Thoracic aorta (tissue), 1 donor: ENCODE measurements around a stretch of chr4.

DNA sequence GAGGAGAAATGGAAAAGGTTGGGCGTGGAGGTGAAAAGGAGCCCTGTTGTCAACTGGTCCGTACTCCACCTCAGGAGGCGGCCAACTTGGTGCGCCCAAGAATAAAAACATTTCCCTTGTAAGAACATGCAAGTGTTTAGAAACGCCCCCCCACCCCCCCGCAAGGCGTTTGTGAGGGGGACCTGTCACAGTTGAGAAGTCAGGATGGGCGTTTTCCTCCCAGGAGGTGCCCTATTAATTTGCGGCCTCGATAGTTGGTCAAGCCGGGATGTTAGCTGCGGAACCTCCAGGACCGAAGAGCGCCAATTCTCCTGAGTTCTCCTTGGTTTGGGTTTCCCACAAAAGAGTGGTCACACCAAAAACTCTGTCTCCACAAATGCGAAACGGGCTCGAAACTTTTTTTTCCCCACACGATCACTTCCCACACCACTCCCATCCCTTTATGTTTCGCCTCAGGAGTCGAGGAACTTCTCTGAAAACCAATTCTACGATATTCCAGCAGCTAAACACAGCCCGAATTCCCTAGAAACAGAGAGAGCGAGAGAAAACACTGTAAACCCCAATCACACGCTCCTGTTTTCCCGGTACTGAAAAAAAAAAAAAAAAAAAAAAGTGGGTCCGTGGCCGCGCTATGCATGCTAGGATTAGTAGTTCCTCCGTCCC lies 513 bp upstream of the SAP30 start:
- RAMPAGE, long total RNA = start-site peak on the minus strand centred at position 574 of the sequence, 26 bp wide, 6 reads

DNA sequence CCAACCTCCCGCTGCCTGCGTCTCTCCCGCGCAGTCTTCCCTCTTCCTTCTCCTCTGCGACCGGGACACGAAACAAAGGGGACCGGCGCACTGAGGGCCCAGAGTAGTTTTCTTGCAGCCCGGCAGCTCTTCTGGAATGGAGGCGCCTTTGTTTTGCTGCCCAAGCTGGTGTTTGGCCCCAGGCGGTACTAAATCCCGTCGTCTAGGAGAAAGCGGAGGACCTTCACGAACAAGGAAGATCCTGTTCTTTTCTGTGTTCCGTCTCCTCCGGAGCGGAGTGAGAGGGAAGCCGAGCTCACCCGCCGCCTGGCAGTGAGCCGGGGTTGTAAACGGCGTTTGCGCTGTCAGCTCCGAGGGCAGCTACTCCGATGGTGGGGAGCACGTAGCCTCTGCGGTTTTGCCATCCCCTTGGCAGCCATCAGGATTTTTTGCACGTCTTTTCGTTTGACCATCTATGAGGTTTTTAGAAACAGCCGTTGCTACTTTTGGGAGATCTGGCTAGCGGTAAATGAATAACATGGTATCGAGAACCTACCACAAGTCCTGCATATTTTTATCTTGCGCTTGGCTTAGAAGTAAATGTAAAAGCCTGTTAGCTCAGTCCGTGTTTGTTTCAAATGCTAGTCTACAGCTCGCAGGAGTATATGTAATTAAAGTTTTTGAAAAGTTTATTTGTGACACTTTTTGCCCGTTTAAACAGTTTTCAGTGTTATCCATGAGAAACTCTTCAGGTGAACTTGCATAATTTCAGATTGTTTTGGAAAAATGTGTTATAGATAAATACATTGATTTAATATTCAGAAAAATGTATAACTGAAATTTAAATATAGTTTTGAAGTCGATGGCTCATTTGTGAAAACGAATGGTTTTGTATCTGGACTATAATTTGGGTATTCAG lies 1.2 kb downstream of the SAP30 start:
- RAMPAGE, long total RNA = no peak

- RAMPAGE, long total RNA = no peak
Measured at GRCh38 chr4:173518696-173519852, 11.0 kb downstream of the HAND2 start.

DNA sequence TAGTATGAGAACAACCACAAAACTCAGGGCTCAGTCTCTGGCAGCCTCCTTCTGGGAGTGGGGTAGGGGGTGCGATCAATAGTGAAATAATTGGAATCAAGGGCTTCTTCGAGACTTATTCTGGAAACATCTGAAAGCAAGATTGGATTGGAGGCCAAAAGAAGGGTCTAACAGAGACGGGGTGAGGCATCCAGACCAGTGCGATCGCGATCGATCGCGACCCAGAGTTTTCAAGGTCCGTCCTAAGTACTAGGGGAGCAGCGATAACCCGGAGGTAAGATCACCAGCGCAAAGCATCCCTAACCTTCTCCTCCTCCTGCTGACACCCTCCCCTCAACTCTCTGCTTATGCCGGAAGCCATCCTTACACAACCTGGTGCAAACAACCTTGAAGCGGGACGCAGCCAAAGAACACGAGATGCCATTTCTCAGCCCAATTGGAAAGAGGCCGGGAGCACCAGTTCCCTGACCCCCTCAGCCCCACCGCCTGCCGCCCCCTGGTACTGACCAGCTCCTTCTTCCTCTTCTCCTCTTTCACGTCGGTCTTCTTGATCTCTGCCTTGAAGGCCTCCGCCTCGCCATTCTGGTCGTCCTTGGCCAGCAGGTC lies 1.7 kb downstream of the HAND2 start:
- RAMPAGE, long total RNA = start-site peak on the plus strand centred at position 439 of the sequence, 223 bp wide, 39 reads

DNA sequence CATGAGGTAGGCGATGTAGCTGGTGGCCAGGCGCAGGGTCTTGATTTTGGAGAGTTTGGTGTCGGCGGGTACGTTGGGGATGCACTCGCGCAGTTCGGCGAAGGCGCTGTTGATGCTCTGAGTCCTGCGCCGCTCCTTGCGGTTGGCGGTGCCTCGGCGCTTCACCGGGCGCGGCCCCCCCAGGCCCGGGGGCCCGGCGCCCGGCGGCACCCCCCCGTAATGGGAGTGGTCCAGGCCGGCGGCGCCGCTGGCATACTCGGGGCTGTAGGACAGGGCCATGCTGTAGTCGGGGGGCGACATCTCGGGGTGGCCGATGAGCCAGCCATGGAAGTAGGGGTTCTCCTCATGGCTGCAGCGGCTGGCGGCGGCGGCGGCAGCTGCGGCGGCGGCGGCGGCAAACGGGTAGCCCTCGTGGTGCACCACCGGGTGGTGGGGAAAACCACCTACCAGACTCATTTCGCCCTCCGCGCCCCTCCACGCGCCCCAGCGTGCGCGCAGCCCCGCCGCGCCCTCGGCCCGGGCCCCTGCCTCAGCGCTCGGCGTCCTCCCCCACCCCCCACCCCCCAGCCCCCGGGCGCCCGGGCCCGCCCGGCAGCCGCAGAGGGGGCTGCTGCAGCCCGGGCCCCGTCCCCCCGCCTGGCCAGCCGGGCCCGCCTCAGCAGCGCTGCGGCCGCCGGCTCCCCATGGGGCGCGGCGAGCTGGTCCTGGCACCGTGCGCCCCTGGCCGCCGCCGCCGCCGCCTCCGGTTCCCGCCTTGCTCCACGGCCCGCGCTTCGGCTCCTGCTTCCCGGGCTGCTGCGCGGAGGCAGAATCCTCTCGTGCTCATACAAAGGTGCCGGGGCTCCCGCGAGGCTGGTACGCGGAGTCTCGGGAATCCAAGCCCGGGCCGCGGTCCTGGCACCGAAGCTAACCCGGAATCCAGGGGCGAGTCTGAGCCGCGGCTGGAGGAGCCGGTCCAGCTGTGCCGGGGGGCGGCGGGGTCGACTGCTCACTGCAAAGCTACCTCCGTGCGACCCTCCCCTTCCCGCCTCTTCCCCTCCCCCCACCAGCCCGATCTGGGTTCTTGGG lies 861 bp downstream of the HAND2 start:
- RAMPAGE, long total RNA = no peak

DNA sequence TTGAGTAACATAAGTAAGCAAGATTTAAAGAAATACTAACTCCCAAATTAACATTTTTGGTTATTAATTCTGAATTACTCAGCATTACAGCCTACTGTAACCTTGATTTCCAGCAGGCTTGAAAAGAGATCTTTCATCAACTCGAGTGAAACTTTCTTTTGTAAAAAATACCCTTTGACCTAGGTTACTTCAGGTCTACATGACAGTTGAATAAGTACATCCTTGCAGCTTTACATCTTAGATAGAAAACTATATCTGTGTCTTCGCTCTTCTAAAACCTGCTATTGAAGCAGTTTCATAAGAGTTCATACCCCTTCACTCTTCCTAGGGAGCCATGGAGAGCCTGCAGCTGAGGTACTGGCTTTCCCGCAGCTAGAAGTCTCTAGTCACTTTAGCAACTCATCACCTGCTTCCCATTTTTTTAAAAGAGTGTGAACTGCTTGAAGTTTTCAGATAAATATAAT lies 335.9 kb downstream of the FBXO8 start:
- RAMPAGE, long total RNA = no peak

DNA sequence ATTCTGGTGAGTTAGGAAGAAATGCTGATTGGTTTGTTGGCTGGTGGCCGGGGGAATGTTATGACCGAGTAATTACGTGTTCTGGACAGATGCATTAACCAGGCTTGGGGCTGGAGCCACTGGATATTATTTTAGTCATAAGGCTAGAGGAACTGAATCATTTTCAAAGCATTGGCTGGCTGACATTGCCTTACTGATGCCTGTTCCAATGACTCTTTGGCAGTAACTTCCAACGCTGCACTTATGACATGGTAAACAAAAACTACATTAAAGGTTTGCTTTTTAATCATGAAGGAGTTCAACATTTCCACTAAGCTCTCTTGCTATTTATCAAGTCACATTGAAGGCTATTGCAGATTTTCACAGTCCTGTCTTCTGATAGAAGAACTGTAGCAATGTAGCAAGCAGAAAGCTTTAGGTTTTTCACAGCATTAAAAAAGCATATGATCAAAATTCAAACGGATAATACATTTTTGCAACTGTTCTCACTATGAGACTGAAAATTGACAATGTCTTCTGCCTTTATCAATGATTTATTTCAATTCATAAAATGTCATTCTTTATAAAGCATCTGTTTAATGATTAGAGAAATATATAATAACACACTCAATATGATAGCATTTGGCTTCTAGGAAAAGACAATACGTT lies 84.4 kb downstream of the FBXO8 start:
- RAMPAGE, long total RNA = no peak

- RAMPAGE, long total RNA = no peak
Measured at GRCh38 chr4:174284591-174284801, 785 bp downstream of the CEP44 start.

- RAMPAGE, long total RNA = no peak
Measured at GRCh38 chr4:175770974-175771466, 41.0 kb downstream of the GPM6A start.

DNA sequence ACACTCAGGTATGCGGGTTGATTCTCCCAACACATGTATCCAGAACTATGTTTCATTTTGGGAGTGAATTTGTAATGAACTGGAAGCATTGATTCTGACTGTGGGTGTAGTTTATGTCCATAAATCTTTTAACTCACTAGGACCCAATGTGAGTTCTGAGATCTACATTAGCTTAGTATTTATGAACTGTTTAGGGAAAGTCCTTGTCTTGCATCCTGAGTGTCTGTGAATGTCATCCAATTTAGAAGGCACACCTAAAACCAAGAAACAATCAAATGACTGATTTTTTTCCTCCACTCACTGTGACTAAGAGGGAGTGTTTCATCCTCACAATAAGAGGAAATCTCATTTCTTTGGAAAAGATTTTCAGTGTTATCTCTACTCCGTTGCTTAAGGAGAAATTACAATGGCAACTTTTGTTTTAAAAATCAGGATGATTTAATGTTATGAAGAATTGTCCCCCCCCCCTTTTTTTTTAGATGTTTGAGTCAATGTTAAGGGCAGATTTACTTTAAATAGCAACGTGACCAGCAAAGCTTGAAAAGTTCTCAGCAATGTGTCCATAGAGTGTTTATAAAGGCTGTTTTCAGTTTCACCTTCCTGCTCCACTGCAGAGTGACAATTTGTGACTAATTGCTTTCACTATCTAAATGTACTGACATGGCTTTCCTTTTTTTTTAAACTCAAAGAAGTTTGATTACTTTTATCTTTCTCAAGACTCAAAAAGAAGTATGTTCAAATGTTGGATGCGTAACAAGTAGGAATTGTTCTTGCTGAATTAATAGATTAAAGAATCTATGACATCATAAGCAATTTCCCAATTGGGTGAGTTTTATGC lies 173.0 kb downstream of the SPCS3 start:
- RAMPAGE, long total RNA = no peak

- RAMPAGE, long total RNA = no peak
Measured at GRCh38 chr4:181420659-181420939, 822.6 kb upstream of the TENM3 start.

DNA sequence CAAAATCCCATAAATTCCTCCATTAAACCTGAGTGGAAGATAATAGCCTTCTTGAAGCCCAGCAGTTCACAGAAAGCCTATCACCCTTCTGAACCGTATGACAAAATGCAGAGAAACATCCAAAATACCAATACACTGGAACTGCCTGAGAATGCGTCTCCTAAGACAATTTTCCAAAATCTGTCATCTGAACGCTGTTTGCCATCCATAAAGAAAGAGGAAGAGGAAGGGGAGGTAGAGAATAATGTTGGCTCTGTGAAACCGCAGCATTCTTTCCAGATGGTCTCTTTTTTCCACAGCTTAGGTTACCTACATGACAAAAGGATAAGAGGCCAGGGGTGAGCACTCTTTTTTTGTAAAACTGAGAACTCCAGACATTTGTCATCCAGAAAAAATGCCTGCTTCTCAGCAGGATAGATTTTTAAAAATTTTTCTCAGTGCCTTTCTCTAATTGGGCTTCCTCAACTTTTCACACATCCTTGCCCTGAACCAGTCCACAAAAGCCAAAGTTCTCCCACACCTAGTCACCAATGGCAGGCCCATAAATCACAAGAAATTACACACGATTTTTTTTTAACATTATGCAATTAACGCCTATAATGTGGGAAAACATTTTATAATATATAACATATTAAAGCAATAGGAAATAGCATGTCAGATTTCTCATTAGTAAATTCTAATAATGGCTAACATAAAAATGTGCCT lies 158.2 kb upstream of the TENM3 start:
- RAMPAGE, long total RNA = no peak

DNA sequence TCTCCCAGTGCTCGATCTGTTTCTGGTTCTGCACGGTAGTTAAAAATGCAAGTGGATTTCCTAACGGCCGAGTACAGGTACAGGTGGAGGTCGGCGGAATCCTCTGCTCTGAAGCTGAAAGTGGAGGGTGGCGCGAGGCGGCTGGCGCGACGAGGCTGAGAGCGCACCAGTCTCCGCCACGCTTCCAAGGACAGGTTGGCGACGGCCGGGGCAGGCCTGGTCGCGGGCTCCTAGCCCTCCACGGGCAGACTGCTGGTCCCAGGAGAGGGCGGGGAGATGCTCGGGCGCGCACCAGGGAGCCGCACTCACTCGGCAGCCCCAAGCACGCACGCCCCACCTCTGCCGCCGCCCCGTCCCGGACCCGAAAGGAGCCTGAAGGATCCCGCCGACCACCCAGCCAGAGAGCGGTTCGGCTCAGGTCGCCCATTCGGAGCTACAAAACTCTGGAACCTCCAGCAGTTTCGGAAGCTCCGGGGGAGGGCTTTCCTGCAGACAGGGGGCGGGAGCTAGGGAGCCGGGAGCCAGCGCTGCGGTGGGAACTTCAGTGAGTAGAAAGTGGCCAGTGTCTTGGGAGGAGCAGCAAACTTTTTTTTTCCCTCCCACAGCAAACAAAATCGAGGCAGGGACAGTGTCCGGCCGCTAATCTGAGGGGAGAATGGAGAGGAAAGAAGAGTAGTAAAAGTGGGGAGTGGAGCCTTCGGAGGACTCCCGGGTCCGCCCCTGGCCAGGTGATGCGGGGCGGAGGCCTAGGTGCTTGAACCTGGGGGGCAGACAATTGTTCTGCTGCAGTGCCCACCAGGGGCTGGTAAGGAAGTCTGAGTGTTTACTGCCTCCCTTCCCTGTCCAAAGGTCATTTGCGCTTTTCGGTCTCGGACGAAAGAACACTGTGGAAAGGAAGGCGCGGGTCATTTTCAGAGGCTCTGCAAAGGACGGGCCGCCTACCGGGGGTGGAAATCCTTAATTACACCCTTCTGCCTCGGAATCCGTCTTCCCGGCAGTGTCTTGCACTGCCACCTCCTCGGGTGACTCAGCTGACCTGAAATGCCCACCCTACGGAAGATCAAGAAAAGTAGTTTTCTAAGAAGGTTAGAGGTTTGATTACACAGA lies 100.4 kb upstream of the TENM3 start:
- RAMPAGE, long total RNA = no peak

DNA sequence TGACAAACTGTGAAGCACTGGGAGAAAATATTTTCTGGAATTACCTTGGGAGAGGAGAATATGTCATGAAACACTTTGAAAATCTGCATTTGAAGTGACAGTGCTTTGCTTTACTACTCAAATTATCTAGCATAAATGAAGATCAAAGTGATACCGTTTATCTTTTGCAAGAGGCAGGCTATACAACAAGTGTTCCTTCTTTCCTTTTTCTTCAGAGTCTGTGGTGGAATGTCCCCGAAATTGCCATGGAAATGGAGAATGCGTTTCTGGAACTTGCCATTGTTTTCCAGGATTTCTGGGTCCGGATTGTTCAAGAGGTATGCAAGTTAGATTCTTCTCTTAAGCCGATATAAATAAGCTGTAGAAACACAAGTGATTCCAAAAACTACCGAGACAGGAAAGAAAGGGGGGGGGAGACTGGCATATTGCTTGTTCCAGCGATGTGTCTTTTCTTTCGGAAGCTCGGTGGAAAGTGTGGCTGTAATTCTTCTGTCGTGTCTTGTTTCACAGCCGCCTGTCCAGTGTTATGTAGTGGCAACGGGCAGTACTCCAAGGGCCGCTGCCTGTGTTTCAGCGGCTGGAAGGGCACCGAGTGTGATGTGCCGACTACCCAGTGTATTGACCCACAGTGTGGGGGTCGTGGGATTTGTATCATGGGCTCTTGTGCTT lies 237.0 kb downstream of the DCTD start:
- RAMPAGE, long total RNA = no peak

DNA sequence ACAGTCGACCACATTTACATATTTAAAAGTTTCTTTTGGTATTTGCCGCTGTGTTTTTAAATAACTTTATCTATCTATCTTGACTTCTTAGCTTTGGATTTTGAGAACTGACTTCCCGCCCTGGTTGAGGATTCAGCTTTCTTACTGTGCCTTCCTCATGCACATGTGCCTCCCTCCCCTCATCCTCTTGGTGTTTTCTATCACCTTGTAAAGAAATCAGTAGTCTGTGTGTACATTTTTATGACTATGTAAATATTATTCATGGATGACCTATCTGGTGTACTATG lies 72.6 kb downstream of the WWC2 start:
- RAMPAGE, long total RNA = no peak

GRCh38 chr4:183412774-183413320 lies 31.6 kb upstream of the CDKN2AIP start:
- RAMPAGE, long total RNA = no peak

DNA sequence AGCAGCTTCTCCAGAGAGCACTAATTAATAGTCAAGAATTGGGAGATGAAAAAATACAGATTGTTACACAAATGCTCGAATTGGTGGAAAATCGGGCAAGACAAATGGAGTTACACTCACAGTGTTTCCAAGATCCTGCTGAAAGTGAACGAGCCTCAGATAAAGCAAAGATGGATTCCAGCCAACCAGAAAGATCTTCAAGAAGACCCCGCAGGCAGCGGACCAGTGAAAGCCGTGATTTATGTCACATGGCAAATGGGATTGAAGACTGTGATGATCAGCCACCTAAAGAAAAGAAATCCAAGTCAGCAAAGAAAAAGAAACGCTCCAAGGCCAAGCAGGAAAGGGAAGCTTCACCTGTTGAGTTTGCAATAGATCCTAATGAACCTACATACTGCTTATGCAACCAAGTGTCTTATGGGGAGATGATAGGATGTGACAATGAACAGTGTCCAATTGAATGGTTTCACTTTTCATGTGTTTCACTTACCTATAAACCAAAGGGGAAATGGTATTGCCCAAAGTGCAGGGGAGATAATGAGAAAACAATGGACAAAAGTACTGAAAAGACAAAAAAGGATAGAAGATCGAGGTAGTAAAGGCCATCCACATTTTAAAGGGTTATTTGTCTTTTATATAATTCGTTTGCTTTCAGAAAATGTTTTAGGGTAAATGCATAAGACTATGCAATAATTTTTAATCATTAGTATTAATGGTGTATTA lies 5.7 kb downstream of the ING2 start:
- RAMPAGE, long total RNA = no peak

DNA sequence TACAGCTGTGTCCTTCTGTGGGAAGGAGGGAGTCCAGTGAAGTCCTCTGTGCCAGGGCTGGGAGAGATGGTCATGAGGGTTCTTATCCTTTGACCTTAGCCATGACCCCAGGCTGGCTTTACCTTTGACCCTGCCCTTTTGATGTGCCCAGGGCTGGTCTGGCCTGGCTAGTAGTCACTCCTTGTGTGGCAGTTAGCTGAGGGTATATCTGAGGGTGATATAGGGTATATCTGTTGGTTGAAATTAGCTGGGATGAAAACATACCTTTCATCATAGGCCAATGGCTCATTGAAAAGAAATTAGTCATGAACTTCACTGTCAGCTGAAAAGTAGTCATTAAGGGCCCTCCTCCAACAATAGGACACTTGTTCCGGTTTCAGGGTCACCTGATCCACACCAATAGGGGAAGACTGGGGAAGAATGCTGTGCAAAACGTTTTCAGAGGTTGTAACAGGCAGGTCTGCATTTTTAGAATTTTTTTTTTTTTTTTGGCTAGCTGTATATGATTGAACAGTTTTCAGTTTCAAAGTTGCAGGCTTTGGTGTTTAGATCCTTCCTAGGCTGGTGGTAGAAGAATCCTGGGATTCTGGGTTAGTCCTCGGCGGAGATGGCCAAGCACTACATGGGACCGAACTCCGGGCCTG lies 74.6 kb upstream of the STOX2 start:
- RAMPAGE, long total RNA = no peak

- RAMPAGE, long total RNA = no peak
Measured at GRCh38 chr4:183959616-183960392, 54.7 kb downstream of the STOX2 start.

DNA sequence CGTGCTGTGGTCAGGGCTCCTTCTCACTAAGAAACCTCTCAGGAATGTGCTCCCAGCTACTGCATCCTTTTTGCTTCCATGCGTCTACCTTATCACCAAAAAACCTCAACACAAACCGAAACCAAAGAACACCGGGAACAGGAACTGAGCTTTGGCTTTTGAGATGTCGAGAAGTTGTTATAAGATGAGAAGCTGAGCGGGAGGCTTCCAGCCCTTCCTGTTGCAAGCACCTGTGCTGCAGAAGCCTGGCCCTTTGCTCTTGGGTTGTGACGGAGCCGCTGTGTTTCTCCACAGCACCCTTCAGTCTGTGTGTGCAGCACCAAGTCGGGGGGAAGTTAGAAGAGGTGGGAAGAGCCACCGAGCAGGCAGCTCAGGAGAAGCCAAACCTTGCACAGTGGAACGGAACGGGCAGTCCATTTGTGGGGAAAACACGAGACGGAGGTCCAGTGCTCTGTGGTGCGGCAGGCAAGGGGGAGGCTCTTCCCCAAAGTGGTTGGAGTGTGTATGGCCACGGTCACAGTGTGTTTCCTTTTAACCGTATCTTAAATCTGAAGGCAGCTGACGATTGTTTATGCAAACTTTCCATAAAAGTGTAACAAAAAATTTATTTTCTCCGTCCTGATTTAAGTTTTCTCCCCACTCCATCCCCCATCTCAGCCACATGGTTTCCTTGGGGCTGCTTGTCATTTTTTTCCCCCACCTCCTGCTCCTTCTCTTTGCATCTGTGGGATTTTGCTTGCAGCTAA lies 123.5 kb downstream of the STOX2 start:
- RAMPAGE, long total RNA = no peak